ENCODE measurements around a stretch of chr13.

GRCh38 chr13:46404243-46404714 lies 17.2 kb upstream of the RUBCNL start:
- PRO-cap, result no peak

- PRO-cap, result no peak
Measured at GRCh38 chr13:46679281-46680524, 117.3 kb downstream of the ESD start.

- PRO-cap, result no peak
Measured at GRCh38 chr13:47215661-47216093, 318.8 kb upstream of the HTR2A start.

DNA sequence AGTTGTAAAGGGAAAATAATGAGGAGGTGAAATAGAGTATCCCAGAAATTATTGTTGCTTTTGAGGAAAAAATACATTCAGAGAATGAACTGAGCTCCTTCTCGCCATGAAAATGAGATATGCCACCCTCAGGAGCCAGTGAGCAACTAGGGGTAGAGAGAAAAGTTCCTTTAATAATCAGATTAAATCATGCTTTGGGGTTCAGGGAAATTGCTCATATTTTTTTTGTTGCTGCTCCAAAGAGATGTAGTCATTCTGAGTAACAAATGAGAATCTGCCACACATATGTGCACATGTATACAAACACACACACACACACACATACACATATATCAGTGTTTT lies 411.8 kb downstream of the SUCLA2 start:
- PRO-cap, result no peak

DNA sequence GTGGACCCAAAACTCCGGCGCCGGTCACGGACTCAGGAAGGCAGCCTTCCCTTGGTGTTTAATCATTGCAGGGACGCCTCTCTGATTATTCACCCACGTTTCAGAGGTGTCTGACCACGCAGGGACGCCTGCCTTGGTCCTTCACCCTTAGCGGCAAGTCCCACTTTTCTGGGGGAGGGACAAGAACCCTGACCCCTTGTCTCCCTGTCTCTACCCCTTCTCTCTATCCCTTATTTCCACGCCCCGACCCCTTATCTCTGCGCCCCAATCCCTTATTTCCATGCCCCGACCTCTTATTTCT lies 19.5 kb downstream of the NUDT15 start:
- PRO-cap, result no peak

- PRO-cap, result no peak
Measured at GRCh38 chr13:48155737-48156214, 60.9 kb upstream of the MED4 start.

DNA sequence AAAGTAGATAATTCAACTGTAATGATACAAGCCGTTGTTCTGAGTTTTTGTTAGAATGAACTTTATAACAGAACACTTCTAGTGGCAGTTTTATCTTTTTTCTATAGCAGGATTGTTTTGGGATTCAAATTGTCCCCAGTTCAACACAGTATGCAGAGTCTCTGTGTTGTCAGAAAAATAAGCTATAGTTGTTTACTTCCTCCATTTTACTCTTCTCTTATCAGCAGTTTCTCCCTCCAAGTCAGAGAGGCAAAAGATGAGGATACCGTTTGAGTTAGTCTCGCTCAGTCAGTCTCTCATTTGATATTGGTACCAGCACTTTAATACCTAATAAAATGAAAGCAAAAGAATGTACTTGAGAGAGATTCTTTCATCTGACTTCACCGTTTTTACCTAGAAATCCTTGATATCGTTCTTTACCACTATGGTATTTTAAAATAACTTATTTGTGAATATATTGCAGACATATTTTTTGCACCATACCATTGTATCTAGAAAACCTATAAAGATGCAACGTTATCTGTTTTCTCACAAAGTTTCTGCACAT lies 54.4 kb downstream of the LPAR6 start:
- PRO-cap, result no peak

GRCh38 chr13:48403972-48404422 lies 8.9 kb downstream of the LPAR6 start:
- PRO-cap, result no peak

GRCh38 chr13:48476082-48476998 lies 56.5 kb downstream of the RCBTB2 start:
- PRO-cap, result no peak

GRCh38 chr13:48500786-48501209 lies 32.1 kb downstream of the RCBTB2 start:
- PRO-cap, result unidirectional peak, minus-strand start at chr13:48500841

- PRO-cap, result no peak
Measured at GRCh38 chr13:48532177-48532343, 820 bp downstream of the RCBTB2 start.

GRCh38 chr13:48578789-48579660 lies 46.1 kb upstream of the RCBTB2 start:
- PRO-cap, result unidirectional peak, plus-strand start at chr13:48579606

DNA sequence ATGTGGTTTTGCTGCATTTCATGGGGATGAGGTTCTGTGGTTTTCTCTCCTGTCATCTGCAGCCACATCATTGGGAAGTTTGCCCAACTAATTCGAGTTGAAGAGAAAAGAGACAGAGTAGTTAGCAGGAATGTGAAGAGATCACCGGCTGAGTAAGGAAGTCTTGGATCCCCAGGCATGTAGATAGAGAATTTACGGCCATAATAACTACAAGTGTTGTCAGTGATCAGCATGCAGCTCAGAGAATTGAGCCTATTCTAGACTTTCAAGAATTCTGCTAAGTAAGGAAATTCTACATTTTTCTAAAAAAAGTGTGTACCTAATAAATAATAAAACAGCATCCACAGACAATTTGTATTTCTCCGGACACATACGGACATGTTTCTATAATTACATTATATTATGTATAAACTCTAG lies 122.2 kb downstream of the CYSLTR2 start:
- PRO-cap, result no peak

DNA sequence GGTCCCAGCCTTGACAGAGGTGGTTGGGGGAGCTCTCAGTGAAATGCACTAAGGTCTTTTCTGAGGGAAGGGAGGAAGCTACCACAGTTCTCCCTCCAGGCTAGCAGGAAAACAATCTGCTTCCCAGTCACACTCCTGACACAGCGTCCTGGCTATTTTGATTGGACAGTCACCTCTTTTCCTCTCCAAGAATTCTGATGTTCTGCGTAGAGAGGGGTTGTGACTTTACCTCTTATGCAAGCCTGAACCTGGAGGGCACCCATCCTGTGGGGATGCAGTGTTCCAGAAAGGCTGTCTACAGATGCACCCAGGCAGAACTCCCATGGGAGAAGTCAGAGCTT lies 128.8 kb downstream of the CYSLTR2 start:
- PRO-cap, result no peak

- PRO-cap, result no peak
Measured at GRCh38 chr13:48783021-48783890, 129.5 kb downstream of the CYSLTR2 start.

DNA sequence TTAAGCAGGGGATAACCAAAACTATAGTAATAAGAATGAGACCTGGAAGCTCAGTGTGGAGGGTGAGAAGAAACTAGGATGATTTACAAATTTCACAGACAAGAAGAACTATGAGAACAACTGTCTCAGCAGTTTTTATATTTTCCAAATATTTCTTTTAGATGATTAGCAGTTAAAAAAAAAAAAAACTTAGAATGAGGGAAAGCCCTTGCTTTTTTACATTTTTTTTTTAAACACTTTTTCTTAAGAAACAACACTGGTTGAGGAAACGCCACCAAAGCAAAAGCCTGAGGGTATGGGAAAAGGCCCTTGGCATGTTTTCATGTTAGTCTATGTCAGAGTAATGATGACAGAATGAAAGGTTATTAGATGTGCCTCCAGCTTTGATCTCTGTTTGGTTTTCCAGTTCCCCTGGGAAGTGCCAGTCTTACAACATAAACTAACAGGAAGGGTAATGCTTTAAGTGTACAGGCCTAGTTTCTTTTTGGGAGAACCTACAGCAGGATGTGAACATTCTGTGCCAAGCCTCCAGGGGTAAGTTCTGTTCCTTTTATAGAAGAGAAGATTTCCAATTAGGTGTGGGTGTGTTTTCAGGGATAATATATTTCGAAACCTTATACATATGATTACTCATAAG lies 121.5 kb downstream of the FNDC3A start:
- PRO-cap, result no peak

GRCh38 chr13:49110446-49110919 lies 109.7 kb upstream of the MLNR start:
- PRO-cap, result no peak

DNA sequence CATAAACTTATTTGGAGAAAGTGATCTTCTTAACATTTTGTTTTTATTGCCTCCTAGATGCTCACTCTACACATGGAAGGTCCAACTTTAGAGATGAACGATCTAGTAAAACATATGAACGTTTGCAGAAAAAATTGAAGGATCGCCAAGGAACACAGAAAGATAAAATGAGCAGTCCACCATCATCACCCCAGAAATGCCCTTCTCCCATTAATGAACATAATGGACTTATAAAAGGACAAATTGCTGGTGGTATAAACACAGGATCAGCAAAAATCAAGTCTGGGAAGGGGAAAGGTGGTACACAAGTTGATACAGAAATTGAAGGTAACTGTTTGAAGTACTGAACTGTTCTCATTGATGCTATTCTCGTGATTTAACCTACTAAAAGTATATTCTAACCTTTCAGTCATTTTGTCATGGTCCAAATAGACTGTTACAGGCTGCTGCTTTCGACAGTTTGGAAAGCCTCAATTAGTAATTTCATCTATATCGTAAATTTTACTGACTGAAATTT lies 83.8 kb upstream of the MLNR start:
- PRO-cap, result no peak

GRCh38 chr13:49399749-49400355 lies 44.0 kb downstream of the CAB39L start:
- PRO-cap, result no peak

DNA sequence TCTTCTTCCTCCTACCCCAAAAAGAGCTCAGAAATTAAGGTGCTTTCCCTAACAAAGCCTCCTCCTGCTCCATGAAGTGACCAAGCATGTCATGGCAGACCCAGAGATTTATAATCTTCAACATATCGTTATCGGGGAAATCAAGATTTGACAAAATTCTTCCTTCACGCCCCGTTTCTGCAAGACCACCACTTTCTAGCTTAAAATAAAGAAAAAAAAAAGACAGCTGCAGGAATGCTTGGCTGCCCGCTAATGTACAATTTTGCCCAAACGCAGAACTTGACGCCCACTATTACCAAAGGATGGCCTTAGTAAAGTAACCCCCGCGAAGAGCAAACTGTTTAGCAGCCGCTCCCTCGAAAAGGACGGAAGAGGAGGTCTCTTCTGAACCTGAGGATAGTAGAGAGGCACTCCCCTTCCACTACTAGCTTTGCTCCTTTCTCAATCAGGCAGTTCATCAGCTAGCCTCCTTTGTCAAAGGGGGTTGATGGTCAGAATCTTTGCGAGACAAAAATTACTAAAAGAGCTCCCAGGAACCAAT lies 665 bp downstream of the CAB39L start:
- PRO-cap, result no peak

Measured in SP-49 (cell line).